ENCODE measurements around a stretch of chr6.

DNA sequence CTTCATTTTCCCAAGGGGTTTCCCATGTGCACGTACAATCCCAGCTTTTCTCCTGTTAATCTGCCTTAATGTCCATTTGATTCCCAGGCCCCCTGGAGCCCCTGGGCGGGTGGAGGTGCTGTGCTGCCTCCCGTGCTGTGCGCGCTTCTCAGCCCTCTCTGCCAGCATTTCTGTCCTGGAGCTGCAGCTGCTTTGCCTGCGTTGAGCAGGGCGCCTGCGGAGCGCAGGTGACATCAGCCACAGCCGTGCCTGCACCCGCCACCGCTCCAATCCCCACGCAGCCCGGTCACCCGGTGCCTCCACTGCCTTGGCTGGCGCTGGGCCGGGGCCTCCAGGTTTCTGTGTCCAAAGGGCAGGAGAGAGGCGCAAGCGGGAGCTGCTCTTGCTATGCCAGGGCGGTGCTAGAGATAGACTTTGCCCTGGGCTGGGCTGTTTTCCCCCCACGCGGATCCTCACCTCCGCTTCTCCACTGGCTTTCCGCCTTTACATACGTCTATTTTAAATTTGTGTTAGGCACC lies 96.4 kb downstream of the TTLL2 start:
- PRO-cap = no peak
- RAMPAGE, long total RNA = no peak

DNA sequence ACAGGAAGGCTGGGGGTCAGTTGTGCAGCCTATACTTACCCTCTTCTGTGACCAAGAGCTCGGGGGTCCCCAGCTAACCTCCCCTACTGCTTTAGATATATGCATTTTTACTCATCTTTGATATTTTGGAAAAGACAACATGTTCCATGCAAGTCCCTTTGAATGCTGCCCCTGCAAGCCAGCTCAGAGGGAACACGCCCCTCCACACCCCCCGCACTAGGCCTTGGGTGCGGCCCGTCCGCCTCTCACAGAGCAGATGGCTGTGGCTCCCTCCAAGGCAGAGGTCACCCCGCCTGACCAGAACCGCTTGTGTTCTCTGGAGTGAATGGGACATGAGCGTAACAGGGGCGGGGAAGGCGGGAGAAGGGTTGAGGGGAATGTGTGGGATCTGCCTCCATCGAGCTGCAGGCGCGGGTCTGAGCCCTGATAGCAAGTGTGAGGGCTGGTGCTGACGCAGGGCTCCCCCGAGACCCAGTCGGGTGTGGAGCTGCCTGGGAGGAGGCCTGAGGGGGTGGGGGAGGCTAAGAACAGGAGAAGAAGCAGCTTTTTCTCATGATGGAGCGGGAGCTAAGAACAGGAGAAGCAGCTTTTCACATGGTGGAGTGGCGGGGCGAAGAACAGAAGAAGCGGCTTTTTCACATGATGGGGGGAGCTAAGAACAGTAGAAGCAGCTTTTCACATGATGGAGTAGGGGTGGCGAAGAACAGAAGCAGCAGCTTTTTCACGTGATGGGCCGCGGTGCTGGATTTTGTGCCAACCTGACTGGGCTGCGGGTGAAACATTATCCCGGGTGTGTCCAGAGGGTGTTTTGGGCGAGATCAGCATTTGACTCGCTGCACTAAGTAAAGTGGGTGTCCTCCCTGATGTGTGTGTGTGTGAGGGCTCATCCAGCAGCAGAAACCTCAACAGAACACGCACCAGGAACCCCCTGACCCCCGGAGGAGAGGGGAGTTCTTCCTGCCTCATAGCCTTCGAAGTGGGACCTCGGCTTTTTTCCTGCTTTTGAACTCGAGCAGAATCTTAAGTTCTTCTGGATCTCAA lies 169.2 kb downstream of the TTLL2 start:
- PRO-cap = no peak
- RAMPAGE, long total RNA = no peak

GRCh38 chr6:167496167-167496616 lies 171.3 kb downstream of the TTLL2 start:
- PRO-cap = no peak
- RAMPAGE, long total RNA = no peak

DNA sequence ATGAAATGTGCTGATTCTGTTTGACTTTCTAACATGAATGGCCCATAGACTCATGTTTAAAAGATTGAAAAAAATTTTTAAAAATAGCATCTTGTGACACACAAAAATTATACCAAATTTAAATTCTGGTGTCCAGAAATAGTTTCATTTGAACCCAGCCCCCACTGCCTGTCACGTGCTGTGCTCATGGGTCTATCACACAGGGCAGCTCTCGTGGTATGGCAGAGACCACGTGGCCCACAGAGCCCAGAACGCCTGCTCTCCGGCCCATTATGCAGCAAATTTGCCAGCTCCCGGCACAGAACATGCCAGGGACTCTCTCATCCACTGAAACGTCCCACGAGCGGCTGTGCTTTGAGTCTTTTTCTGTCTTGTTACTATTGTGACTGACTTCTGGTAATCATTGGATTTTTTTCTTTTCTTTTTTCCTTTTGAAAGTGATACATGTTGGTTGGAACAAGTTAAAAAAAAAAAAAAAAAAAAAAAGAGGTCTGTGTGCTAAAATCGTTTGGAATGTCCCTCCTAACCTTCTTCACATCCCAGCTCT lies 224.4 kb downstream of the TTLL2 start:
- PRO-cap = no peak
- RAMPAGE, long total RNA = no peak

DNA sequence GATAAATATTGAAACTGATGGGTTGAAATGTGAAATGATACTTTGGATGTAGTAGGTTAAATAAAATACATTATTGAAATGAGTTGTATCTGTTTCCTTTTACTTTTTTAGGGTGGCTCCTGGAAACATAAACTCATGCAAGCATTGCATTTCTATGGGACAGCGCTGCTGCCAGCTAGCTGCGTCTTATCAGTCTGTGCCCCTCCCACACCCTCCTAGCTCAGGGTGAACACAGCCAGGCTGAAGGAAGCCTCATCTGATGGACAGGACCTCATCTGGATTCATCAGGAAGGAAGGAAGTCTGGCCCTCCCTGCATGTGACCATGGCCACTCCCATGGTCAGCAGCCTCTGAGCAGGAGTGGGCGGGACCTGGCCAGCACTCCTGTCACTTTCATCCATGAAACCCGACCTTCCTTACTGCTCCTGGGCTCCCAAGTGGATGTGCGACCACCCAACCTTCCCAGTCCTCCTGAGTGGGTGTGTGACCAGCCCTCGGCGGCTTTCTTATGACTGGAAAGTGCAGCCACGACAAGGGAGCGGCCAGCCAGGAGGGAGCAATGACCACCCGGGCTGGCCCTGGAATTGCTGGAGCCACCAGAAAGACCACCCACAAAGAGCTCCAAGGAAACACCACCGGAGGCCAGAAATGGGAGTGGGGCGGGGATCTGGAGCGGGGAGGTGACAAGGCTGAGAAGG lies 241.0 kb downstream of the TTLL2 start:
- PRO-cap = no peak
- RAMPAGE, long total RNA = no peak

DNA sequence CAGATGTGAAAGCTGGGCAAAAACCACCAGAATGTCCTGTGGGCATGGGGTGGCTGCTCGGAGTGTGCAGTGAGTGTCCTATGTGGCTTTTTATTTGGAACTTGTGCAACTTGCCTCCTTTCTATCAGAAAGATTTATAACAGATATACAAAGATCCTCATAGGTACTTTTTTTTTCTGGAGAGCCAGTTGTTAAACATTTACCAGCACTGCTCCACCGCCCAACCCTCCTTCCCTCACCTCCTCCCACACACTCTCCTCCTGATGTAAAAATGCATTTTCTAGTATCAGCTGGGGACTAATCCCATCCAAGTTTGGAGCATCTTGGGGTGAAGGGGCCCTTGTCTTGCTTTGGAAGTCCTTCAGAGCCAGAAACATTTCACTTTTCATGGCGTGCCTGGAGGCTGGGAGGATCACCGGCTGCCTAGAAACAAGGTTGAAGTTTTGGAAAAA lies 165.3 kb upstream of the AFDN start:
- PRO-cap = no peak
- RAMPAGE, long total RNA = no peak

GRCh38 chr6:167698929-167700185 lies 127.4 kb upstream of the AFDN start:
- PRO-cap = no peak
- RAMPAGE, long total RNA = no peak

DNA sequence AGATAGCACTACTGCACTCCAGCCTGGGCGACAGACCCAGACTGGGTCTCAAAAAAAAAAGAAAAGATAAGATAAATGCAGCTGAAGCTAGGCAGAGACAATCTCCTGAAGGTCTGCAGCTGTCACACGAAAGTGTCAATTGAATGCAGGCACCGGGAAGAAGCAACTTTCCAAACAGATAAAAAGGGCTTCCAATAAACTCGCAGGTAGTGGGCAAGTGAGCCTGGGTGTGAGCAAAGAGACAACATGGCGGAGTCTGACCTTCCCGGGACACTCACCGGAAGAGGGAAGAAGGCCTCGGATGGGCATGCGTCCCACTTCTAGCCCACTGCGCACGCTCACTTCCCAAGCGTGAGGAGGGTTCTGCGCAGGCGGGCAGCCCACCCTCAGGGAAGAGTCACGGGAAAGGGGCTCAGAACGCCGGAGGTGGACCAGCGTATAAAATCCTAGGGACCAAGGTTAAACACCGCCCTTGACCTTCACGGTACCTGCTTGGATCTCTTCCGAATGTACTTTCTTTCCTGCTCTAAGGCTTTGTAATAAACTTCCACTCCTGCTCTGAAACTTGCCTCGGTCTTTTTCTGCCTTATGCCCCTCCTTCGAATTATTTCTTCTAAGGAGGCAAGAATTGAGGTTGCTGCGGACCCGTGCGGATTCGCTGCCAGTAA lies 95.5 kb upstream of the AFDN start:
- PRO-cap = no peak
- RAMPAGE, long total RNA = no peak

DNA sequence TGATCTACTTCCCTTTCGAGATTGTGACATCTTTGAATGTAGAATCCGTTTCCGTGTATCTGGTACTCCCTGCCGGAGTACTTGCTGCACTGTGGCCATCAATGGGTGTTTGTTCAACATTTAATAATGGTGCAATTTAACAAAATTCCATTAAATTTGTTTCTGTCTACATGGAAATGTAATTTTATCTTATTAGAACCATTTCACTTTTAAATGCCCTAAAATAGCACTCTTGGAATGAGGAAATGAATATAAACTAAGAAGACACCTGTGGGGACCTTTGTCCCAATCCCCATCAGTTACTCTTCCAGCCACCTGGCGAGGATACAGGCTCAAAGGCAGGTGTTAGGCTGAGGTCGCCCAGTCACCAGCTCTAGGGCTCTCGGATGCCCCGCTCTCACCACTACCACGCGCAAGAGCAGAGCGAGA lies 38.9 kb upstream of the AFDN start:
- PRO-cap = no peak
- RAMPAGE, long total RNA = no peak

- PRO-cap = no peak
- RAMPAGE, long total RNA = no peak
Observed at GRCh38 chr6:167840715-167841434, 14.2 kb downstream of the AFDN start.

DNA sequence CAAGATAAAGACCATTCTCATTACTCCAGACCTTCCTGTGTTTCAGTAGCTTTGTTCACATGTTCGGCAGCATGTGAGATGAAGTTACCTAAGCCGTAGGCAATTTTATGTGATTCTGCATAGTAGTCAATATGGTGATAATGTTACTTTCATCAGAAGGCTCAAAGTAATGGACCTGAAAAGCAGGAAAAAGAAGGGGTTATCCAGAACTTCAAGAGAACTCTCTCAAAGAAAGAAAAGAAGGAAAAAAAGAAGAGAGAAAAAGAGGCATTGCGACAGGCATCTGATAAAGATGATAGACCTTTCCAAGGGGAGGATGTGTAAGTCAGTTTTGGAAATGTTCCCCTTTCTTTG lies 45.3 kb downstream of the AFDN start:
- PRO-cap = no peak
- RAMPAGE, long total RNA = no peak

- PRO-cap = no peak
- RAMPAGE, long total RNA = no peak
Observed at GRCh38 chr6:168070527-168071040, 8.4 kb downstream of the FRMD1 start.

DNA sequence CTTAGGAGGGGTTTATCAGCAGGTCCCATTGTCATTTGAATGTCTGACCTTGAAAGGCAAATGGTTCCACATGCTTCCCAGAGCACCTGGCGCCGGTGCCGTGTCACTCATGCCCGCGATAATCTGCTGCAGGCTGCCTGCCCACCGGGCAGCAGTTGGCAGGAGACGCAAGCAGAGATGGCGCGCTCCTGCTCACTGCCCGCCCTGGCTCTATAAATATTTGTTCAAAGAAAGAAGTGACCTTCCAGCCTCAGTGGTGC lies 18.9 kb upstream of the FRMD1 start:
- PRO-cap = no peak
- RAMPAGE, long total RNA = no peak

GRCh38 chr6:168158666-168159097 lies 79.7 kb upstream of the FRMD1 start:
- PRO-cap = no peak
- RAMPAGE, long total RNA = no peak

DNA sequence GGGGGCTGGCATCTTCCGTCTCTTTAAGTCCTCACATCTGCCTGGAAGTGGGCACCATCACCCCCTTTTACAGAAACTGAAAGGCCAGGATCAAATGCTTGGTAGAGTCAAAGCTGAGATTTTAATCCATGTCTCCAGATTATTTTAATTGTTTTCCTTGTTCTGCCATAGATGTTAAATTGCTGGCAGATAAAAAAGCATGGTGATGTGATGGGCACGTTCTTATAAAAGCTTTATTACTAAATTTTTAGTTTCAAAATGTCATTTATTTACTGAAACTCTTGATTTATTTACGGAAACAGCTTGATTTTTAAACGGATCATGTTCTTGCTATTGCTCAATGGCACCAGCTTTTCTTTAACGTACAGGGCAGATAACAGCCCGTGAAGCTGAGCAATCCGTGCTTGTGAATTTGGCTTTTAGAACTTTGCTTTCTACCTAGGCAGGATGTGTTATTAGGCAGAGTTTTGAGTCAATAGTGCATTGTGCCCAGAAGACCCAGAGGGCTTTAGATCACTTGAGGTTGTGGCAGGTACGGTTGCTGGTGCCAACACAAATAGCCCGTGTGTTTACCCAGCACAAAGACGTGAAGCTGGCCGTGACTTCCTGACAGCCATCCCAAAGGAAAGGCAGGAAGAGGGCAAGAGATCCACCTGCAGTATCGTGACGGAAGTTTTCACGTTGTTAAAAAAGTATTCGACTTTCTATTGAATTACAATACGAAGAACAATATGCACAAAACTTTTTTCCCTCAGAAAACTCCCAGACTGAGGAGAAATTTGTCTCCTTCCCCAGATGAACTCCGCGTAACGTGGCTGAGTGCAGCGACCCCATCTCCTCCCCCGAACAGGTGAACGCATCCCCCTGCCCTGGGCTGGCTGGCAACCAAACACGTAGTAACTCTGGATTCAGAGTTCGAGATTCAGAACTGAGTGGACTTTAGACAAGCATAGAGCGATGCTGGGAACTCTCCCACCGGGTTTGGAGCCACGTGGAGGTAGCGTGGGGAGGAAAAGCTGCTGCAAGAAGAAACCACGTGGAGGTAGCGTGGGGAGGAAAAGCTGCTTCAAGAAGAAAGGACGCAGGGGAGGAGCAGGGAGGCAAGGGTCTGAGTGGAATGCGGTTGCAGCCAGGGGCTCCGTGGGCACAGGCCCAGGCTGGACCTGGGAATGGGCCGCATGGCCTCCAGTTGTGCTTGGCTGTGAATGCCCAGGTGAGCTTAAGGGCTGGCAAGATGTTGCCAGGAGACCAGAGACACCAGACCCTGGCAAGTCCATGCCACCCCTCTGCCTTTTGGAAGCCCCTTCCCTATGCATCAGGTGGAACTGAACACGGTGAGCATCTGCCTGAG lies 117.6 kb upstream of the FRMD1 start:
- PRO-cap = no peak
- RAMPAGE, long total RNA = no peak

DNA sequence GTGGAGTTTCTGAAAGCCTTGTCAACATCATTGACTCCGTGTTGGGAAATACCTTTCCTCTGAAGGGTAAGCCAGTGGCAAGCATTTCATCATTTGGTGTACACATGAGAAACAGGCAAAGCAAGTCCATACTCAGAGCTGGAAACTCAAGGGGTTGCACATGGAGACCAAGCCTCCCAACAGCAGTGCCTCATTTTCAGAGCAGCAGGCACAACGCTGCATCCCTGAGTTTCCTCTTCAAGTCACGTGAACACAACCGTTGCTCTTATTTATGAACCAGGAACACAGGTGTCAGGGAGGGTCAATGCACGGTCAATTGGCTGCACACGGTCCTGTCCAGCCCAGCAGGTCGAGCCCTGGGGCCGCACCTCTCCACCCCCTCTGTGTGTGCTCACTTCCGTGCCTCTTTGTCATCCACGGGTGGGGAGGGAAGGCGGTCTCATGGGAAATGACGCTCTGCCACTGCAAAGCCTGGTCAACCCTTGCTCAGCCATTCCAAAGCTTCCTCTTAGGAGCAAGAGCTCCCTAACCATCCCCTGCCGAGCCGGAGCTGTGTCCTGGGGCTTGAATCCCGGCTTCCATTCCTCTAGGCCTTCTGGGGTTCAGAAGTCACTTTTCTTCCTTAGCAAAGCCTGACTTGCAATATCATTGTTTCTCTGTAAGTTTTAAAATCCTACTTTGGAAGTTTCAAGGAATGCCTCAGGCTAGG lies 38.7 kb downstream of the DACT2 start:
- PRO-cap = no peak
- RAMPAGE, long total RNA = no peak

DNA sequence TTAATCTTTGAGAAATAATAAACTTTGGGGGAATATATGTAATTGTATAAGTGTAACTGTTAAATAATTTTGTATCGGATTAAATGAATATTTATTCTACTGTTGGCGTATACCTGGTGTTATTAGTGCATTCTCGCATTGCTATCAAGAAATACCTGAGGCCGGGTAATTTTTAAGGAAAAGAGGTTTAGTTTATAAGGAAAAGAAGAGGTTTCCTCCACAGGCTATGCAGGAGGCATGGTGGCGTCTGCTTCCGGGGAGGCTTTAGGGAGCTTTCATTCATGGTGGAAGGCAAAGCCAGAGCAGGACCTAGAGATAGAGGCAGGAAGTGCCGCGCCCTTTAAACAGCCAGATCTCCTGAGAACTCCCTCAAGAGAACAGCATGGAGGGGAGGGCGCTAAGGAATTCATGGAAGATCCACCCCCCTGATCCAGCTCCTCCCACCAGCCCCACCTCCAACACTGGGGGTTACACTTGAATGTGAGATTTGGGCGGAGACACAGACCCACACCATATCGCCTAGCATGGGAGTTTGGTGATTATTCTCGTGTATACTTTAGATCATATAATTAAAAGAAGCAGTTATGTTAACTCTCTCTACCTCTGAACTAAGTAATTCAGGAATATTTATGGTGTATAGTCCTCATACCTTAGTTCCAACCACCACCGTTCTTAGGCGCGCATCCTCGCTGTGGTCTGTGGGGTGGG lies 13.9 kb upstream of the DACT2 start:
- PRO-cap = no peak
- RAMPAGE, long total RNA = no peak

GRCh38 chr6:168457359-168457897 lies 16.4 kb downstream of the SMOC2 start:
- PRO-cap = no peak
- RAMPAGE, long total RNA = no peak

- PRO-cap = no peak
- RAMPAGE, long total RNA = no peak
Observed at GRCh38 chr6:168526207-168526667, 85.3 kb downstream of the SMOC2 start.

DNA sequence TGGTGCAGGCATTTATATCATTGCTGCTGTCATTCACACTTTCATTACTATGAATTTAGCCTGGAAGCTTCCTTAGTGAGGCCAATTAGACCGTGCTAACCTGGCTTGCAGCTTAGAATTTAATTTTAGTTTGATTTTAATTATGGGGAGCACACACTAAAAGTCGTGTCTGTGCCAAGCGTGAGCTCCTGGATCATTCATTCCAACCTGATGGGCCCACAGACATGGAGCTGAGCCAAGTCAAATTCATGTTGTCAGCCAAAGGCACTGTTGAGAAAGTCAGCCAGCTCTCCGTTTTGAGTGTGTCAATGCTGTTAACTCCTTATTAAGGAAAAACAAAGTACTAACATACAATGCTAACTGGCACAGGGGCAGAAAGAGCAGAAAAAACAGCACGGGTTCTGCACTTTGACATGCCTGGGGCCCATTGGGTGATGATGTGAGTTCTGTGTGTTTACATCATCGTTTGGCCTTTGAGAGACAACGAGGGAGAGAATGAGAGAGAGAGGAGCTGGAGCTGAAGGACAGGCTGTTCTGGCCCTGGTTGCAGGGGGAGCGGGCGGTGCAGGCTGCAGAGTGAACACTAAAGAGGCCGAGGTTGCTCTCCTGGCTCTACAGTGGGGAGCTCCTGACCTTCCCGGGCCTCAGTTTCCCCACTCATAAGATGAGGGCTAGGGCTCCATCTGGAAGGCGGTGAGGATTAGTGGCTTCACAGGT lies 85.8 kb downstream of the SMOC2 start:
- PRO-cap = no peak
- RAMPAGE, long total RNA = no peak